REH cell (cell line): ENCODE measurements around a stretch of chr15.

GRCh38 chr15:35697553-35698297 lies 151.8 kb upstream of the DPH6 start:
- PRO-cap, result no peak

GRCh38 chr15:36814116-36814599 lies 234.7 kb downstream of the CDIN1 start:
- PRO-cap, result no peak

- PRO-cap, result no peak
These were observed 185.9 kb downstream of the MEIS2 start for GRCh38 chr15:36914444-36914942.

DNA sequence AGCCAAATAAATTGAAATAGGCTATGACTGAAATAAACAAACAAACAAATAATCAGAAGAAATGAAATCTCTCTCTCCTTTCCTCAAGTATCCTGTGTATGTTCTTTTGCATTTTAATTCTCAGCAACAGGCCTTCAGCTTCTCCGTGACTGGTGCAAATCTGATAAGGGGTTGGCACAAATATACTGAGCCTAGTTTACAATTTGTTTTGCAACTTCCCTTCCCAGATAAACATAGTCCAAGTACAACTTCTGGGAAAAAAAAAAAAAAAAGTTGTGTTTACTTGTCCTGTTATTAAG lies 185.5 kb downstream of the MEIS2 start:
- PRO-cap, result no peak

GRCh38 chr15:37015914-37016848 lies 84.2 kb downstream of the MEIS2 start:
- PRO-cap, result no peak

GRCh38 chr15:37104043-37104784 lies 3.9 kb upstream of the MEIS2 start:
- PRO-cap, result no peak

- PRO-cap, result no peak
These were observed 5.5 kb upstream of the MEIS2 start for GRCh38 chr15:37105644-37106493.

- PRO-cap, result no peak
These were observed 24.7 kb upstream of the MEIS2 start for GRCh38 chr15:37124977-37125483.

- PRO-cap, result no peak
These were observed 117.2 kb upstream of the MEIS2 start for GRCh38 chr15:37217422-37218076.

DNA sequence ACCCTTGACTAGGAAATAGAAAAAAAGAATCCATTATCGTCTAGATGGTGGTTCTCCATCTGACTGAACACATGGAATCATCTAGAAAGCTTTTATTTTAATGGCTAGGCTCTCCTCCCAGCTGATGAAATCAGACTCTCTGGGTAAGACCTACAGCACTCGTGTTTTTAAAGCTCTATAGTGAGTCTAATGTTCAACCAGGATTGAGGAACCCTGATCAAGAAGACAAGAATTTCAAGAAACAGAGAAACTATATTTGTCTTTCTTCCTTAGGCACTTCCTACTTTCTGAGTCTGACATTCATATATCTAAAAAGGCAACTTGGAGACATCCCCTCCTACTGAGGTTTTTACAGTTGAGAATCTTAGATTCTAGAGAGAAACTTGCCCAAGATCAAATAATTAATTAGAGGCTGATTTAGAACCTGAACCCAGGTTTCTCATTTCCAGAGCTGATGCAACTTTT lies 118.8 kb downstream of the TMCO5A start:
- PRO-cap, result no peak

DNA sequence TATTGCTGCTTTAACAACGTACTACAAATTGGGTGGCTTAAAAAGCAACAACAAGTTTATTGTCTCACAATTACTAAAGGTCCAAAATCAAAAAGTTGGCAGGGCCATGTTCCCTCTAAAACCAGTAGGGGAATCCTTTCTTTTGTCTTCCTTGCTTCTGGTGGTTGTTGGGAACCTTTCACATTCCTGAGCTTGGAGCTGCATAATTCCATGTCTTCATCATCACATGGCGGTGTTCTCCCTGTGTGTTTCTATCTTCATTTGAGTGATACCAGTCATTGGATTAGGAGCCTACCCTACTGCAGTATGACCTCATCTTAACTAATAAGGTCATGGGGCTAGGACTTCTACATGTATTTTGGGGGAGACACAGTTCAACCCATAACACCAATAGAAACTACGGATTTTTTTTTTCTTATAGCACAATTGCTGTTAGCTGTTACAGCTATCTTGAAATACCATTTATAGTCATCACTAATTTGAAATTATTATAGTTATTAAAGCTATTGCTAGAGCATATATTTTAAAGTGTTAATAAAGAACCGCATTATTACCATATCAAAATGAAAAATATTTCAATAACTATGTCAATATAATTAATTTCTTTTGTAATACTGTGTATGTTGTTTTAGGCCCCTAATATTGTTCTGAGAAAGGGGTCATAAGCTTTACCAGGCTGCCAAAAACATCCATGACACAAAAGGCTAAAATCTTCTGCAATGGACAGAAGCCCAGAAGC lies 7.6 kb downstream of the SPRED1 start:
- PRO-cap, result no peak

- PRO-cap, result no peak
These were observed 4.2 kb downstream of the RASGRP1 start for GRCh38 chr15:38560343-38560970.

DNA sequence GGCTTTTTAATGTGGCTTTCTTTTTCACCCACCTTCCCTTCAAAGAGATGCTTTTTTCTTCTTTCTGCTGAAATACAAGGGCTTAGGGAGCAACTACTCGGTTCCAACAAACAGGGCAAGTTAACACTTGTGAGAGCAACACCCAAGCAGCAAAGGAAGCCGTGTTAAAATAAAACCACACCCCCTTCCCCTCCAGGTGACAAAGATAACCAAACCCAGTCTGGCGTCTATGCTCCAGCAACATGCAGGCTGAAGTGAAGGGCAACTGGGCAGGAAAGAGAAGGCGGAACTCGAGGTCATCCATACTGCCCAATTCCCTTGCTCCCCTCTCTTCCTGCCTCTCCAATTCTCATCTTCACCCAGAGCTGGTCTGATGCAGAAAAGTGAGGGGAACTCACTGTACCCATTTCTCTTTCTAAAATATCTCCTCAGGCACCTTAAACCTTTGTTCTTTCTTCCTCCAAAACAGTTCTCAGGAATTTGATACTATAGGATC lies 87.2 kb upstream of the RASGRP1 start:
- PRO-cap, result bidirectional peak, plus-strand start at position 218 of the sequence, minus-strand start at position 131 of the sequence

GRCh38 chr15:38652925-38653541 lies 88.4 kb upstream of the RASGRP1 start:
- PRO-cap, result bidirectional peak, plus-strand start at chr15:38653342, minus-strand start at chr15:38653111

DNA sequence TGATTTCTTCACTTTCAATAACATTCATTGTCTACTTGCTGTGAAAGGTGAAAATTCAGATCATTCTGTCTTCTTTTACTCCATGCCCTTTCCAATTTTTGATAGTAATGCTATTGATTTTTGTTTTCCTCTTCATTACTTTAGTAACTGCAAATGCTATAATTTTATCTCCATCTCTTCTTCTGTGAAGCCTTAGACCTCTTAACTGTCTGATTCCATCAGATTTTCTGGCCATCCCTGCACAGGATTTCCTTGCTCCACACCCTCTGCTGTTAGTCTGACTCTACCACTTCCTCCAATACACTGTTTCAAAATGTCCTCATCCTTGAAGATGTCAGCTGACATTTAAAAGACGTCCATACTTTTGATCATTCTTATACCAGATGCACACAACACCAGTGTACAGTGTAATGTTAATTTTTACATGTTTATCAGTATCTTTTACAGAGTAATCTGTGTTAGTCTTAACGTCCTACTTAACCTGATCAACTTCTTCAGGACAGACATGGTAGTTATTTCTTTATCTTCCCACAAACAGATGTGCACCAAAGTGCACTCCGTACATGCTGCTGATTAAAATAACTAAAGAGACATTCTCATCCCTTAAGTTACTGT lies 102.3 kb upstream of the RASGRP1 start:
- PRO-cap, result unidirectional peak, minus-strand start at position 279 of the sequence

DNA sequence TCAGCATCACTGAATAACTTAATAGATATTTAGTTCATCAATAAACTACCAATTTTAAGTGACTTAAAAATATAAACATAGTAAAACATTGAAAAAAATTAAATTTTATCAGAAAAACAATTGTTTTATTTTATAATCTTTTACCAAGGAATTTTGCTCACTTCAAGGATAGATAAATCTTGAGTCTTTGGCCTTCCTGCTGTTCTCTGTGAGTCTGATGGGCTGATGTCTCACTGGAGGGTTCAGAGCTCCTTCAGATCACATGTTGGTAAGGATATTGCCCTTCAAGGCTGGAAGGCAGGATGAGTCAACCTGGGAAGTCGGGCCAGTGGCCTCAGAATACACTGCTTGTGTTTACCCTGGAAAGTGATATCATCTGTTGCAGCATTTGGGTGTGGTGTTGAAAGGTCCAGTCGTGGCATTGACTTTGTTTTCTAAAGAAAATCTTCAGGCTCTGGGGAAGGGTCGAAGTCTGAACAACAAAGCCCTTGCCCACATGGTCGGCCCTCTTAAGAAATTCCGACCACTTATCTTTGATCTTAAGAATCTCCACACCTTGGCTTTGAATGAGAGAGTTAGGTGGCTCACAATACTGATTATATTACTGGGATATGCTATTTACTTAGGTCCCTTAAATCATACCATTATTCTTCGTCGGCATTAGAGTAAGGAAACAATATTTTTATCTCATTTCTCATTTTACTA lies 303.7 kb upstream of the RASGRP1 start:
- PRO-cap, result no peak

DNA sequence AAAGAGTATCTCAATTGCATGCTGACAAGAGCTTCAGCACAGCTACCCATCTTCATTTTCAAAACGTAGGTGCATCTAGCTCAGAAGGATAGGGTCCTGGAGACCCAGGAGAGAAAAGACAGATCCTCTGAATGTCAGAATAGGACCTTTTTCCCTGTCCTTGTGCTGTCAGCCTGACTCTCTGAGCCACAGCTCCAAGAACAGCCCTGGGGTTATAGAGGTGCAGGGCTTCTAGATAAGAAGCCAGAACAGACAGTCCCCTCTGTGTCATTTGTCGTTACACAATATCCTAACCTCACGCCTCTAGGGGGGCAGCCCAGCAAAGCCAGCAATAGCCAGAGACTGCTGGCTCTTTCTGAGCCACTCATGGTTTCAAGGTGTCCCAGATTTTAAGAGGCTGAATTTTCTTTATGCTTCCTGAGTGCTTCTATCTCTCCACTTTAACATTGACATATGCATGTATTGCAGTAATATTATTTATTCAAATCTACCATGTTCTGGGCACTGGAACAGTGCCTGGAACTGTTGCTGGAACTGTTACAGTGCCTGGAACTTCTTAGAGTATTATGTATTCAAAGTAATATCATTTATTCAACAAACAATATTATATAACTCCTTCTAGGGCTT lies 153.1 kb upstream of the THBS1 start:
- PRO-cap, result no peak

GRCh38 chr15:39466574-39467035 lies 114.3 kb upstream of the THBS1 start:
- PRO-cap, result no peak

DNA sequence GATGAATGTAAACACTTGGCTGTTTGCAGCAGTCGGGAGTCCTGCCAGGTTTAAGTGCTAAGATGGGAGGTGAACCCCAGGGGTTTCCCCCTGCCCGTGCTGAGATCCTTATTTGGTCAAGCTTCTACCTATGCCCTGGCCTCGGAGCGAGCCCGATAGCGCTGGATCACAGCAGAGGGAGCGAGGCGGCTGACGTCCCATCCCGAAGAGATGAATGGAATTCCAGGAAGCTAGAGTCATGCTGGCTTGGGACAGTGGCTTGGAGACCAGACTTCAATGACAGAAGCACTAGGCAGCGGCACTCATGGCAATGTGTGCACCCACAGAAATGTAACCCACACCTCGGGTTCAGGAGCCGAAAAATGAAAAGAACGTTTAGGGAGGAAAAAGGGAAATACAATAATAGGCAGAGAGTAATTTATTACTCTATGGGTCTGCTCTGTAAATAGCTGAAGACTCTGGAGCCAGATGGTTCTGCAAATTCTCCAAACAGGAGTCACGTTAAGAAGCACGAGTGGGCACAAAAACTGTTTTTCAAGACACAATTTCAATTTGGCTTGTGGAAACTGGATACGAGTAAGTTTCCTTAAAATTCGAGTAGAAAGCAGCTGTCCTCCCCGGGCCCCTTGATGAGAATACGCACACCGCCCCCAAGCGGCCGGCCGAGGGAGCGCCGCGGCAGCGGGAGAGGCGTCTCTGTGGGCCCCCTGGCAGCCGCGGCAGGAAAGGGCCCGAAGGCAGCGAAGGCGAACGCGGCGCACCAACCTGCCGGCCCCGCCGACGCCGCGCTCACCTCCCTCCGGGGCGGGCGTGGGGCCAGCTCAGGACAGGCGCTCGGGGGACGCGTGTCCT lies 964 bp upstream of the THBS1 start:
- PRO-cap, result no peak

GRCh38 chr15:39592414-39592977 lies 11.6 kb downstream of the THBS1 start:
- PRO-cap, result no peak